H1 (cell line): Measurements from ENCODE around the gene GYPC.

DNA sequence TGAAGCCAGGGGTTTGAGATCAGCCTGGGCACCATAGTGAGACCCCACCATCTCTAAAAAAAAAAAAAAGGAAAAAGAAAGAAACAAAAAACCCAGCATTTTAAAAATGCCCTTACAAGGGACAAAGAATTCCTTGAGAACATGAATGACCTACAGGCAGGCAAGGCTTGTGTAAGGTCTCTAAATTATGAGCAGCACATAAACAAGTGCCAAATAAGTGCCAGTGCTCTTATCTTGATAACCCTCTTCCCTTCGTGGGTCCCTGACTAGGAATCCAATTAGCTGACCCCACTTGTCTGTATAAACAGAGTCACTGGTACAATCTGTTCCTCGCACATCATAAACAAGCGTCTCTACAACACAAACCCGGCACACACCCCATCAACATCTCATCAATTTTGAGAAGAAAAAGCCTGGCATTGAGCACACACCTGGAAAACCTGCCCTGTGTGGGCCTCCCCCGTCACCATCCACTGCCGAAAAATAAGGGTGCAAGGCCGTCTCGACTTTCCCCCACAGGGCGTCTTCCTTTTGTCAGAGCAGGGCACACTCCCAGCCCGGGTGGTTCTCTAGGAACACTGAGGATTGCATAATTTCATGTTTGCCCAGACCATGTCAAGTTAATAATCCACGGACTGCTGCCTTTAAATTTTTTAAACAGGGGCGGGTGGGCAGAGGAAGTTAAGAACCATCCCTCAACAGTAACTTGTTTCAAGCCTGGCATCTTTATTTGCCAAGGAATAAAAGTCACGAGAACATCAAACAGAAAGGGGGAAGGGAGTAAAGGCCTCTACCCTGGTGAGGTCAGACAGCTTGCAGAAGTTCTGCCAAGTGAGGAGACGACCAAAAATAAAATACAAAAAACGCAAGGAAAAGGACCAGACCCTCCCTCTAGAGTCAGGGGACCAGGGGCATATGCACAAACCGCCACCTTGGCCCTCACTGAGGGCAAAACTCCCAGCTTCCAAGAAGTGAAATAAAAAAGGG, 2.2 kb downstream of the TFCP2L1 start:
- RRBS, result no CpG with 5 or more reads among the region's 16 CpGs
CAGE:
- cytosol, long polyA plus RNA, result no peak
- long polyA plus RNA, result no peak
- nucleus, long polyA plus RNA, result no peak

GRCh38 chr2:121338215-121338721, 53.3 kb upstream of the TFCP2L1 start:
- RRBS, result no CpG with 5 or more reads among the region's 26 CpGs
CAGE:
- cytosol, long polyA plus RNA, result no peak
- long polyA plus RNA, result no peak
- nucleus, long polyA plus RNA, result no peak

GRCh38 chr2:121469590-121470376, 179.5 kb downstream of the CLASP1 start:
- RRBS, result no CpG with 5 or more reads among the region's 11 CpGs
CAGE:
- cytosol, long polyA plus RNA, result no peak
- long polyA plus RNA, result no peak
- nucleus, long polyA plus RNA, result no peak

DNA sequence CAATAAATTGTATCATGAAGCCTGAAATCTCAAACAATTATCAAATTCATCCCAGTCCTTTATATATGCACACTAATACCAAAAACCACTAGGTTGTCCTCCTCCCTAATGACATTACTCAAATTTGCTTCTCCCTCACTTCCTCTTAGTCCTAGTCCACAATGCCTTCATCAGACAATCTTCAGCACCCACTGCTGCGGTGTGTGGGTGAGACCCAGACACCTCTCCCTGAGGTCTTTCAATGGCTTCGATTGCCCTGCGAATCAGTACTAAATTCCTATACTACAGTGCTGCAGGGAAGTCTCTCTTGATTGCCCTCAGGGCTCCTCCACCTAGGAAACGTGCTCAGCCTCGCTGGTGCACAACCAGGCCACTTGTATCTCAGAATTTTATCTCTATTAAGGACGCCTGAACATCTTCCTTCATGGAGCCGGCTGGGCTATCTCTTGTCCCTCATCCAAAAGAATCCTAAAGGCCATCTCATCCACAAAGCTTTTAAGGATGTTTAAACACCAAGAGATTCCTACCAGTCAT, 57.9 kb downstream of the CLASP1 start:
- RRBS, result no CpG with 5 or more reads among the region's 7 CpGs
CAGE:
- cytosol, long polyA plus RNA, result no peak
- long polyA plus RNA, result no peak
- nucleus, long polyA plus RNA, result no peak

- RRBS, result no CpG with 5 or more reads among the region's 11 CpGs
CAGE:
- cytosol, long polyA plus RNA, result no peak
- long polyA plus RNA, result no peak
- nucleus, long polyA plus RNA, result no peak
Observed at GRCh38 chr2:121596208-121597098, 52.8 kb downstream of the CLASP1 start.

- RRBS, result no CpG with 5 or more reads among the region's 12 CpGs
CAGE:
- cytosol, long polyA plus RNA, result no peak
- long polyA plus RNA, result no peak
- nucleus, long polyA plus RNA, result no peak
Observed at GRCh38 chr2:121707256-121707872, 29.3 kb downstream of the NIFK start.

- RRBS, result no CpG with 5 or more reads among the region's 8 CpGs
CAGE:
- cytosol, long polyA plus RNA, result no peak
- long polyA plus RNA, result no peak
- nucleus, long polyA plus RNA, result no peak
Observed at GRCh38 chr2:122019706-122020222, 264.3 kb downstream of the TSN start.

- RRBS, result no CpG with 5 or more reads among the region's 7 CpGs
CAGE:
- cytosol, long polyA plus RNA, result no peak
- long polyA plus RNA, result no peak
- nucleus, long polyA plus RNA, result no peak
Observed at GRCh38 chr2:122239284-122239700, 483.8 kb downstream of the TSN start.

GRCh38 chr2:126655551-126656407, at the start of gene GYPC:
GYPC (plus strand) TSS chr2:126656158.
- RRBS, result 1% methylated on average over 10 of the region's 47 CpGs
CAGE:
- cytosol, long polyA plus RNA, result start-site peak on the plus strand at chr2:126656131-126656198, 567 reads
- long polyA plus RNA, result start-site peak on the plus strand at chr2:126656131-126656266, 494 and 302 reads in 2 replicates
- nucleus, long polyA plus RNA, result start-site peak on the plus strand at chr2:126656161-126656275, 143 reads

GRCh38 chr2:126658294-126658615, 2.3 kb downstream of the GYPC start:
- RRBS, result no CpG with 5 or more reads among the region's 3 CpGs
CAGE:
- cytosol, long polyA plus RNA, result no peak
- long polyA plus RNA, result no peak
- nucleus, long polyA plus RNA, result no peak

DNA sequence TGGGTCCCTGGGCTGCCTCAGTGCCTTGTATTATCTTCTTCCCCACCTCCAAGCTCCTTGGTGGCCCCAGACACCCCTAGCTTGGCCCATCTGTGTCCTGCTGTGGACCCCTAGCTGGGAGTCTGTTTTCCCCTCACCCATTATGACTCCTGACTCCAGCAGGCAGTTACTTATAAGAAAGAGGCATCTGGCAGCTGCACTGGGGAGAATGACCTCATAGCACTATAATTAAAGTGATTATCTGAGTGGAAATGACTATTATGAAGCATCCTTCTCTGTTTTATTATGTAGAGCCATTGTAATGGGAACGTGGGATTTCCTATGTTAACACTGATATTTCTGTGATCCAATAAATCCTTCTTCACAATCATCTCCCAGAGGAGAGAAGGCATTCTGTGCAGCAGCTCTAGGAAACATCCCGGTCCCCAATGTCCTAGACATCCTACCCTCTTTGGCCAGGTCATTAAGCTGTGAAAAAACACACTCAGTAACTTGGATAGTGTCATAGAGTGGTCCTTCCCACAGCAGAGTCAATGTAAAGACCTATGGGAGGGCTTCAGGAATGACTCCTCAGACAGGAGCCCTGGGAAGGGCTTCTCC, 36.4 kb downstream of the GYPC start:
- RRBS, result no CpG with 5 or more reads among the region's 2 CpGs
CAGE:
- cytosol, long polyA plus RNA, result no peak
- long polyA plus RNA, result no peak
- nucleus, long polyA plus RNA, result no peak

- RRBS, result 31% methylated on average over 4 of the region's 24 CpGs
CAGE:
- cytosol, long polyA plus RNA, result no peak
- long polyA plus RNA, result no peak
- nucleus, long polyA plus RNA, result no peak
Observed at GRCh38 chr2:126972017-126972360, 73.3 kb downstream of the TEX51 start.

GRCh38 chr2:127050410-127050643, 56.6 kb downstream of the BIN1 start:
- RRBS, result no CpG with 5 or more reads among the region's 8 CpGs
CAGE:
- cytosol, long polyA plus RNA, result no peak
- long polyA plus RNA, result no peak
- nucleus, long polyA plus RNA, result no peak

DNA sequence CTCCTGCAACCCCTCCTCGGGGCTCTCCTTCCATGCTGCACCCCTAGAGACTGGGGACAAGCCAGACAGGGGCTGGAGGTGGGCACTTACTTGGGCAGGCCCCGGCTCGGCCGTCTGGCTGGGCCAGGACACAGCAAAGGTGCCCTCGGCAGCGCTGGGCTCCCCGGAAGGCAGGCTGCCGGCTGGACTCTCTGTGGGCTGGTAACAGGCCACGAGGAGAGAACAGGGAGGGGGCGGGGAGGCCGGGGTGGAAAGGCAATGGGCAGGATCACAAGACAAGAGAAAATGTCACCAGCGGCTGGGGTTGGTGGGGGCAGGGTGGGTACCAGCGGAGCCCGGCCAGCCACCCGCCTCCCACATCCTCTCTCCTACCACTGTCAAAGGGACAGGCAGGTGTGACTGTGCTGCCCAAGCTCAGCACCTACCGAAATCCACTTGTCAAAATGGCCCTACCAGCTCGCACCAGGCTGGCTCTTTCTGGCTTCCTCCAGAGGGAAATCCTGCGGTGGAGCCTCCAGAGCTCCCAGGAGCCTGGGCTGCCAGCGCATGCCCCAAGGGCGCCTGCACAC, 54.7 kb downstream of the BIN1 start:
- RRBS, result 87% methylated on average over 11 of the region's 20 CpGs
CAGE:
- cytosol, long polyA plus RNA, result no peak
- long polyA plus RNA, result no peak
- nucleus, long polyA plus RNA, result no peak

DNA sequence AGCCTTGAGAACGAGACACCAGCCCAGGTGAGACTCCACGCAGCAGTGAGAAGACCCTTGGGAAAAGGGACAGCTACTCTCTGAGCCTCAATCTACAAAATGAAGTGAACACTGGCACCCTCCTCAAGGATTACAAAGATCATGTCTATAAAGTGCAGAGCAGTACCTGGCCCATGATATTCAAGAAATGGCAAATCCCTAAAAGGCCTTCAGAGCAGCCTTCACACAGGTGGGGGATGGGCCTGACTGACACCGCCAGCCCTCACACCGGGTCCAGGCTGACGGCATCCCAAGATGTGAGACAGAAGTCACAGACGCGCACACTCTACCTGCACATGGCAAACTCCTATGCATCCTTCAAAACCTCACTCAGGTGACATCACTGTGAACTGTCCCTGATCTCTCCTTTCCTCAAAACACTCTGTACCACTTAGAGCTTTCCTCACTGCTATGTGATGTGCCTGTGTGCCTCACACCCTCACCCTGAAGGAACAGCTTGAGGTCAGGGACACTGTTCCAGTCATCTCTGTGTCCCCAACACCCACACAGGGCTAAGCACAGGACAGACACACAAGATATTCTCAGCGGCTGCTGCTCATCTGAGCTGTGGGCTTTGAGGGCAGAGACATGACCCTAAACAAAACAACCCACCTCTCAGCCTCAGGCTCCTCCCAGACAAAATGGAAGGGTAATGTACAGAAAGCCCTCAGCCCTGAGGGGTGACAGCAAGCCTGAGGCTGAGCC, 27.6 kb downstream of the BIN1 start:
- RRBS, result no CpG with 5 or more reads among the region's 8 CpGs
CAGE:
- cytosol, long polyA plus RNA, result no peak
- long polyA plus RNA, result no peak
- nucleus, long polyA plus RNA, result no peak

DNA sequence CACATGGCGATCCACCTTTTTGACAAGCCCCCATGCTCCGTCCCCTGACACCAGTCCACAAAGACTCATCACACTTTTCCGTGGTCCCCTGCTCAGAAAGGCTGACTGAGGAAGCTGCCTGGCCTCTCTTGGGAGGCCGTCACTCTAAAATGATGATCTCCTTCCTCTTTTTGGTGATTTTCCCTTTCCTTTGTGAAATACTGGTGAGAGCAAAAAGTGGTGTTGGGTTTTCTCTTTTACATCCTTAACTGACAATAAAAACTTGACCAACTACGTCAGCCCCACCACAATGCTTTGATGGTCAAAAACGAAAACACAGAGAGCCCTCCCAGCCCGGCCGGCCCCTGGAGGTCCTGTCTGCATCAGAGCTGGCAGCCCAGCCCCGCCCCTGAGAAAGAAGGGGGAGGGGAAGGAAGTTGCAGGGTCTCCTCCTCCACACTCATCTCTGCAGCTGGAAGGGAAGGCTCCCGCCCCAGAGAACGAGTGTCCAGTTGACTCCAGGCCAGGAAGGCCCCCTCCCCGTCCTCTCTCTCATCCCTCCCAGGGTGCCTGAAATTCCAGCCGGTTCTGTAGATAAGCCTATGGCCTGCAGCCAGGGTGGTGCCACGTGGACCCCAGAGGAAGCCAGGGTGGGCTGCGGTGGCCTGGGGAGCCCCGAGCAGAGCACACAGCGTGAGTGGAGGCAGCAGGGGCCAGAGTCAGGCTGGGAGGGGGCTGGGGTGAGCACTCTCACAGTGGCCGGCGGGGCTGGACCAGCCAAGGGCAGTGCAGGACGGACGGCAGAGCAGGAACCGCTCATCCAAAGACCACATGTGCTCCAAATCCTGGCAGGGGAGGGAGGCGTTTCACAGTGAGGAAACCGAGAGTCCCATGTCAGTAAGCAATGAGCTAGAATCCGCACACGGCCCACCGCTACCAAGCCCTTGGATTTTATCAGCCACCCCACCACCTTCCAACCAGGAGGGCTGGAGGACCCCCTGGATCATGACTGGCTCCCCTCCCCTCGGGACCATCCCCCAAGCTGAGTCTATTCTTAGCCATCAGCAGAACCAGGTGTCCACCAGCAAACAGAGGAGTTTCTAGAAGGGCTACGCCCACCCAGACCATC, 19.7 kb downstream of the BIN1 start:
- RRBS, result no CpG with 5 or more reads among the region's 29 CpGs
CAGE:
- cytosol, long polyA plus RNA, result no peak
- long polyA plus RNA, result no peak
- nucleus, long polyA plus RNA, result no peak

GRCh38 chr2:127094300-127094946, 12.5 kb downstream of the BIN1 start:
- RRBS, result no CpG with 5 or more reads among the region's 16 CpGs
CAGE:
- cytosol, long polyA plus RNA, result no peak
- long polyA plus RNA, result no peak
- nucleus, long polyA plus RNA, result no peak

GRCh38 chr2:127109345-127109693, 2.4 kb upstream of the BIN1 start:
- RRBS, result no CpG with 5 or more reads among the region's 5 CpGs
CAGE:
- cytosol, long polyA plus RNA, result no peak
- long polyA plus RNA, result no peak
- nucleus, long polyA plus RNA, result no peak

GRCh38 chr2:127319775-127320077, 25.8 kb upstream of the ERCC3 start:
- RRBS, result no CpG with 5 or more reads among the region's 4 CpGs
CAGE:
- cytosol, long polyA plus RNA, result no peak
- long polyA plus RNA, result no peak
- nucleus, long polyA plus RNA, result no peak

GRCh38 chr2:127400544-127400974, 12.8 kb upstream of the MAP3K2 start:
- RRBS, result no CpG with 5 or more reads among the region's 16 CpGs
CAGE:
- cytosol, long polyA plus RNA, result no peak
- long polyA plus RNA, result no peak
- nucleus, long polyA plus RNA, result no peak